PFSK-1 (cell line): ENCODE measurements around a stretch of chr12.

- RRBS: no CpG with 5 or more reads among the region's 2 CpGs
These were observed 11.7 kb upstream of the SLC38A2 start for GRCh38 chr12:46384341-46384646.

- RRBS: no CpG with 5 or more reads among the region's 3 CpGs
These were observed 16.6 kb upstream of the SLC38A2 start for GRCh38 chr12:46388974-46389753.

GRCh38 chr12:46486365-46487098 lies 114.0 kb upstream of the SLC38A2 start:
- RRBS: no CpG with 5 or more reads among the region's 1 CpG

- RRBS: no CpG with 5 or more reads among the region's 9 CpGs
These were observed 121.0 kb upstream of the SLC38A2 start for GRCh38 chr12:46493132-46494320.

DNA sequence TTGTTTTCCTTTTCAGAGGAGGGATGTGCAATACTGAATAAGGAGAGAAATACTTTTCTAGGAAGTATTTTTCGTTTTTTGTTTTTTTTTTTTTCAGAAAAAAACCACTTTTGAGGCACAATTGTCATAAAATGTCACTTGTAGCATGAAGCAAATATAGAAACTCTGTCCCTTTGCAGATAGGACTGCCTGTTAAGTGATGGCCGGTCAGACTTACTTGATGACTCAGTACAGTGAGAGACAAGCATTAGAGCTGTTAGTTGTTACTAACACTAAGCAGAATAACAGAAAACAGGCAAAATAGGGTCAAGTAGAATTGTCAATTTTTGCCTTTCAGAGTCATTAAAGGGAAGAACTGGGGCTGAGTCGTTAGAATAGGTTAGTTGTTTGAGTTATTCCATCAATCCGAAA lies 168.0 kb downstream of the SLC38A4 start:
- RRBS: no CpG with 5 or more reads among the region's 4 CpGs

GRCh38 chr12:46687003-46687774 lies 138.6 kb downstream of the SLC38A4 start:
- RRBS: no CpG with 5 or more reads among the region's 5 CpGs

- RRBS: no CpG with 5 or more reads among the region's 5 CpGs
These were observed 87.4 kb downstream of the SLC38A4 start for GRCh38 chr12:46738171-46738998.

DNA sequence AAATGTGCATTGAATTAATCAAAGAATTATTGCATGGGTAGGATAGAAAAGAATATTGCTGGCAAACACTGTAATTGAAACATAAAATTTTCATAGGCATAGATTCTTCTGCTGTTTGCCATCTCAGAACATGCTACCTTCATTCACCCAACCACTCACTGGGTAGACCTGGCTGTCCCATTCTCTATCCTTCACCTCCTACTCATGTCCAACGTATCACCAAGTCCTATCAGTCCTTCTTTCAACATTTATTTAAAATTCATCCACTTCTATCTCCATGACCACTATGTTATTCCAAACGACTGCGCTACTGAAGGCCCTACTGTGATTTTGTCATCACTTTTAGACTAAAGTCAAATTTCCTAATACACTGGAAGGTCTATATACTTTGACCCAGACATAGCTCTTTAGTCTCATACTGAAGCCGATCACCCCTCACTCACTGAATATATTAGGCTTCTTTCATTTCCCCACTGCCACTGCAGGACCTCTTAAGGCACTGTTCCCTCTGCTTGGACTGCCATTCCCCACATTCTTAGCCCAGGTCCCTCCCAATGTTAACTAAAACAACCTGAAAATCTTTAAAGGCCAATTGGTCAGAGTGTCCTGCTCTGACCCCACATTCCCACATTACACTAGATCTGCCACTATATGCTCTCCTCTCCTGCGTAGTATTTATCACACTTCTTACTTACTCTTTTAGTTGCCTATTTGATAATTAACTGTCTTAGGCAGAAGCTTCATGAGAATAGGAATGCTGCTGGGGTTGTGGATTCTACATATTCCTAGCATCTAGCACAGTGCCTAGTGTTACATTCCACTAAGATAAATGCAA lies 25.6 kb downstream of the SLC38A4 start:
- RRBS: no CpG with 5 or more reads among the region's 5 CpGs

GRCh38 chr12:47085677-47086491 lies 6.1 kb upstream of the AMIGO2 start:
- RRBS: no CpG with 5 or more reads among the region's 6 CpGs

- RRBS: no CpG with 5 or more reads among the region's 10 CpGs
These were observed 136.4 kb upstream of the AMIGO2 start for GRCh38 chr12:47216025-47216771.

GRCh38 chr12:47248913-47249579 lies 169.3 kb upstream of the AMIGO2 start:
- RRBS: no CpG with 5 or more reads among the region's 9 CpGs

GRCh38 chr12:47249580-47250678 lies 170.2 kb upstream of the AMIGO2 start:
- RRBS: no CpG with 5 or more reads among the region's 14 CpGs

GRCh38 chr12:47378058-47378598 lies 298.4 kb upstream of the AMIGO2 start:
- RRBS: no CpG with 5 or more reads among the region's 7 CpGs

DNA sequence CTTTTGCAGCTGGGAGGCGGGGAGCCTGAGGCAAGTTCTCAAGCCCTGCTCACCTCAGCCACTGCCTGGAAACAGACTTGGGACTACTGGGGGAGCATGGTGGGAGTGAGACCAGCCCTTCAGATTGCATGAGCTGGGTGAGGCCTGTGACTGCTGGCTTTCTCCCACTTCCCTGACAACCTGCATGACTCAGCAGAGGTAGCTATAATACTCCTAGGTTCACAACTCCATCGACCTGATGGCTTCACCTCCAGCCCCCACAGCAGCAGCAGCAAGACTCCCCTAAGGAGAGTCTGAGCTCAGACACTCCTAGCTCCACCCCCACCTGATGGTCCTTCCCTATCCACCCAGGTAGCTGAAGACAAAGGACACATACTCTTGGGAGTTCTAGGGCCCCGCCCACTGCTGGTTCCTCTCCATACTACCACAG lies 68.9 kb downstream of the RPAP3 start:
- RRBS: no CpG with 5 or more reads among the region's 3 CpGs

- RRBS: no CpG with 5 or more reads among the region's 18 CpGs
These were observed 9.7 kb upstream of the RPAP3 start for GRCh38 chr12:47715311-47716092.

GRCh38 chr12:47759419-47759707 lies 683 bp upstream of the RAPGEF3 start:
- RRBS: 7% methylated on average over 1 of the region's 15 CpGs

GRCh38 chr12:47776554-47777510 lies 3.8 kb downstream of the SLC48A1 start:
- RRBS: no CpG with 5 or more reads among the region's 6 CpGs

- RRBS: under 1% methylated on average over 11 of the region's 51 CpGs
These were observed 898 bp downstream of the HDAC7 start for GRCh38 chr12:47818486-47819523.

DNA sequence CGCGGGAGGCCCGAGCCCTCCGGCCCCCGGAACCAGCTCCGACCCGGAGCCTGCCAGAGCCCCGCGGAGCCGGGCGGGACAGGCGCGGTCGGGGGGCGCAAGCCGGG lies 326 bp downstream of the HDAC7 start:
- RRBS: 1% methylated on average over 5 of the region's 16 CpGs

- RRBS: no CpG with 5 or more reads among the region's 10 CpGs
These were observed 9.3 kb upstream of the HDAC7 start for GRCh38 chr12:47828737-47829592.